Transverse colon (tissue), 4 donors: ENCODE measurements around a stretch of chrX.

- PRO-cap, result no peak
- RAMPAGE, long total RNA, 4 experiments, result no peak in any of the 4 experiments
Observed at GRCh38 chrX:259891-260280, 21.3 kb upstream of the PLCXD1 start.

DNA sequence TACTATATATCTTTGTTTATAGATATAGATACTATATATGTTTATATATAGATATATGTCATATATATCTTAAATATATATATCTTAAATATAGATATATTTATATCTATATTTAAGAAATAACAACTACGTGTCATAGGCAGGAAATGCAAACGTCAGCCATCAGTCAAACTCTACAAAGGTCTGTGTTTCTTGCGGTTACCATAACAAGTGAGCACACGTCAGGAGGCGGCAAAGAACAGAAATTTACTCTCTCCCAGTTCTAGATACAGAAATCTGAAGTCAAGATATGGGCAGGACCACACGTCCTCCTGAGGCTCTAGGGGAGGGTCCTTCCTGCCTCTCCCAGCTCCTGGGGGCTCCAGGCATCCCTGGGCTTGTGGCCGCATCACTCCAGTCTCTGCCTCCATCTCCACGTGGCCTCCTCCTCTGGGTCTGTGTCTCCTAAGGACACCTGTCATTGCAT is 6.5 kb downstream of the PLCXD1 start:
- PRO-cap, result no peak
- RAMPAGE, long total RNA, 4 experiments, result no peak in any of the 4 experiments

DNA sequence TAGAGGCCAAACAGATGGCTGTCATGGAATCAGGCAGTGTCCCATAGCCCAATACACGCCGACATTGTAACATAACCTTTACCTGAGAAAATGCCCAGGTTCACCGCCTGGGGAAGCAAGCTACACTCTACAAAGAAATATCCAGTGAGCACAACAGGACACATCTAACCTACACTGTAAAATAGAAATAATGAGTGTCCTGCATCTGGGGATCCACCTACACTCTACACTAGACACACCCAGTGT is 242.2 kb downstream of the CRLF2 start:
- PRO-cap, result unidirectional peak, plus-strand start at position 88 of the sequence
- RAMPAGE, long total RNA, 4 experiments, result no peak in any of the 4 experiments

GRCh38 chrX:1060227-1060538 is 152.3 kb downstream of the CRLF2 start:
- PRO-cap, result no peak
- RAMPAGE, long total RNA, 4 experiments, result no peak in any of the 4 experiments

GRCh38 chrX:1249126-1250040 is 19.2 kb upstream of the CSF2RA start:
- PRO-cap, result unidirectional peak, minus-strand start at chrX:1249642
- RAMPAGE, long total RNA, 4 experiments, result no peak in any of the 4 experiments

GRCh38 chrX:1355871-1356465 is 19.4 kb downstream of the IL3RA start:
- PRO-cap, result no peak
- RAMPAGE, long total RNA, 4 experiments, result no peak in any of the 4 experiments

GRCh38 chrX:1403603-1404645 is 12.0 kb upstream of the SLC25A6 start:
- PRO-cap, result no peak
- RAMPAGE, long total RNA, 4 experiments, result start-site peak on the plus strand in 1 of 4 experiments, at chrX:1403465-1404226 at its widest, 12 reads per replicate

- PRO-cap, result no peak
- RAMPAGE, long total RNA, 4 experiments, result no peak in any of the 4 experiments
Observed at GRCh38 chrX:1416533-1417475, 24.9 kb upstream of the SLC25A6 start.

DNA sequence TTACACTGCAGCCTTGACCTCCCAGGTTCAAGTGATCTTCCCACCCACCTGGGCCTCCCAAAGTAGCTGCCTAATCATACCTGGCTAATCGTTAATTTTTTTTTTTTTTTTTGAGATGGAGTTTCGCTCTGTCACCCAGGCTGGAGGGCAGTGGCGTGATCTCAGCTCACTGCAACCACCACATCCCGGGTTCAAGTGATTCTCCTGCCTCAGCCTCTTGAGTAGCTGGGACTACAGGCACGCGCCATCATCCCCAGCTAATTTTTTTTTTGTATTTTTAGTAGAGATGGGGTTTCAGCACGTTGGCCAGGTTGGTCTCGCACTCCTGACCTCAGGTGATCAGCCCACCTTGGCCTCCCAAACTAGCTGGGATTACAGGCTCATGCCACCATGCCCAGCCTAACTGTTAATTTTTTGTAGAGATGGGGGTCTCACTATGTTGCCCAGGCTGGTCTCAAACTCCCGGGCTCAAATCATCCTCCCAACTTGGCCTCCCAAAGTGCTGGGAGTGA is 29.0 kb upstream of the SLC25A6 start:
- PRO-cap, result no peak
- RAMPAGE, long total RNA, 4 experiments, result no peak in any of the 4 experiments

GRCh38 chrX:1487257-1487642 is 34.5 kb upstream of the ASMTL start:
- PRO-cap, result no peak
- RAMPAGE, long total RNA, 4 experiments, result no peak in any of the 4 experiments

DNA sequence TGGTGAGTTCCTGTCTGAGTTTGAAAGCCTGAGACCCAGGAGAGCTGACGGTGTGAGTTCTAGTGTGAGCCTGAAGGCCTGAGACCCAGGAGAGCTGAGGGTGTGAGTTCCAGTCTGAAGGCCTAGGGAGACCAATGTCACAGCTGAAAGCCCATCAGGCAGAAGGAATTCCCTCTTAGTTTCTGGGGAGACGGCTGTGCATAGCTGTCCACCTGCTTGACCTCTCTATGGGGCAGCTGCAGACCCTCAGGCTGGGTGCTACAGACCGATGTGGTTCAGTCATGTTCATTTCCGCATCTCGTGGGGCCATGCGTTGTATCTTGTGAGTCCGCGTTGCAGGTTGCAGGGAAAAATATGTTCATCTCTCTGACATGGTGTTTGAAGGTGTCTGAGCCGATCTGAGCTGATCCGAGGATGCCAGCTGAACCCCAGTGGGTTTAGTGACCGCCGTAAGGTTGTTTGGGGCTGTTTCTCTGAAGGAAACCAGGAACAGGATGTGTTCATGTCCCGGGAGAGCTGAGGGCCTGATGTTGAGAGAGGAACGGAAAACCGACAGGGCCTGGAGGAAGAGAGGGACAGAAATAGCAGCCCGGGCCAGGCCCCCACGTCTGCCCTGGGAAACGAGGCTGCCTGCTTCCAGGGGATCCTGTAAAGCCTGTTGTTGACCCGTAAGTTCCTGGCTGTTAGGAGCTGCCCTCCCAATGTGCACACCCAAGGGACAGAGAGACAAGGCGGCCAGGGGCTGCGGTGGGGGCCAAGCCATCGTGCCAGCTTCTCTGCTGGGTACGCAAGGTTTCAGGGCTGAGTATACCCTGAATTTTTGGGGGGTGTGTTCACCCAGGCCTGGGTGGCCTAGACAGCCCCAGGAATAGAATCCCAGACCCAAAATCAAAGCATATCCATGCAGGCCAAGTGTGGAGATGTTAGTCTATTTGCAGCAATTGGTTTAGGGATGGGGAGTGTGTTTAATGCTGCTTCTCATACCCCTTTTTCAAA is 9.8 kb upstream of the P2RY8 start:
- PRO-cap, result no peak
- RAMPAGE, long total RNA, 4 experiments, result no peak in any of the 4 experiments

GRCh38 chrX:1595111-1595843 is 3.9 kb downstream of the AKAP17A start:
- PRO-cap, result no peak
- RAMPAGE, long total RNA, 4 experiments, result start-site peak on the plus strand in 1 of 4 experiments, at chrX:1595406-1595440 at its widest, 46 reads per replicate

GRCh38 chrX:2445457-2445822 is 55.3 kb downstream of the DHRSX start:
- PRO-cap, result no peak
- RAMPAGE, long total RNA, 4 experiments, result no peak in any of the 4 experiments

DNA sequence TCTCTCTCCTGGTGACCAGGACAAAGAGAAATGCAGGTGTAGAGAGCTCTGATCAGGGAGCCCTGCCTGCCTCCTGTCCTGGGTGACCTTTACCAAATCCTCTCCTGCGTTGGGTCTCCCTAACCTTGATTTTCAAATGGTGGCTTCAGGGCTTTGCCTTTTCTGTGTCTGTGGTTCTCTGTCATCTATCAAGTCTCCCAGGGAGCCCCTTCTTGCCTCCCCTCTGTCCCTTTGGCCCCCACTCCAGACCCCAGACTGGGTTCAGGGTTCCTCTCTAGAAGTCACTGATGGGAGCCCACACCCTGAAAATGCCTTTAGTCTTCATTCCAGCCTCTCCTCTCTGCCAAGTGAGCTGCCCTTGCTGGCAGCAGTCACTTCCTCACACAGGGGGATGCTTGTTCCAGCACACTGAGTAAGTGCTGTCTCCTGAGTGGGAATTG is 40.5 kb upstream of the CD99 start:
- PRO-cap, result no peak
- RAMPAGE, long total RNA, 4 experiments, result no peak in any of the 4 experiments

DNA sequence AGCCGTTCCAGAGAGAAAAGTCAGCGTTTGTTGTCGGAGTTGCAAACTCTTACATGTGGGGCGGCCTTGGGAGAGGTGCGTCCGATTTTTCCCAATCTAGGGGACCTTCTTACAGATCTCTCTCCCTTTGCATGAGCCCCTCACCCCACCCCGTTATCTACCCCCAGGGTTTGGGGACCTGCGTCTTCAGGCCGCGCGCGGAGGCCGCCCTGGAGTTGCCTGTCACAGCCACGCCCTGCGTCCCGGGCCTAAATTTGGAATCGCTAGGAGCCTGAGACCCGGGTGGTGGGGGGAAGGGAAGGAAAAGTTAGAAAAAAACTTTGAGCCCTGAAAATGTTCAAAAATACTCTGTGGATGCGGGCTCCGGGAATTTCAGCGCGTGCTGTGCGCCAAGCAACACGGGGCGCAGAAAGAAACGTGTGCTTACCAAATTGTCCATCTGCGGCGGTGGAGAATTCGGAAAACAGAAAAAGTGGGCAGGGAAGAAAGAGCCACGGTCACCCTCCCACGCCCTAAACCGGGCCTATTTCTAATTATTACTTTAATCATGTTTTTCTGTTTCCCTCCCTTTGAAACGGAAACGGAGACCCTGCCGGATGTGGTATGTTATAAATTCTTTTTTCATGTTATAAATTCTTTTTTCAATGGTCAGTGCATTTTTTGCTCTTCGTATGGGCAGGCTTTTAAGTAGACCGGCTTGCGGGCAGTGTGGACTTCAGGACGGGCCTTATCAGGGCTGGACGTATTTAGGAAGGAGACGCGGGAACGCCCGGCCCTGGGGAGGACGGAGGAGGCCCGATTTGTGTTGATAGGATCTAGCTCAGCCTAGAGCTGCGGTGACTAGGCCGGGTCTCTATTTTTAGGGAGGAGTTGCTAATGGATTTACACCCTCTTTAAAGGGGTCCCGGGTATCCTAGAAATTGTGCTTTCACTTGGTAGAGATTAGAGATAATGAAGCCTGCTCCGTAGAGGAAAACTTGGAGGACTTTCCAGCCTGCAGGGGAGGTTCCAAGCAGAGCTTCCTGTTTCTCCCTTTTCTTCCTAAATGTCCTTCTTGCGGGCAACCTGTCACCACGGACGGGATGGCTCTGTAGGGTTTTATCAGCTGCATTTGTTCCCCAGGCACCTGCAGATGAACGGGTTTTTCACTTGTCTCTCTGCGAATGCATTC is 911 bp downstream of the CD99 start:
- PRO-cap, result bidirectional peak, plus-strand start at position 466 of the sequence, minus-strand start at position 226 of the sequence
- RAMPAGE, long total RNA, 4 experiments, result no peak in any of the 4 experiments

DNA sequence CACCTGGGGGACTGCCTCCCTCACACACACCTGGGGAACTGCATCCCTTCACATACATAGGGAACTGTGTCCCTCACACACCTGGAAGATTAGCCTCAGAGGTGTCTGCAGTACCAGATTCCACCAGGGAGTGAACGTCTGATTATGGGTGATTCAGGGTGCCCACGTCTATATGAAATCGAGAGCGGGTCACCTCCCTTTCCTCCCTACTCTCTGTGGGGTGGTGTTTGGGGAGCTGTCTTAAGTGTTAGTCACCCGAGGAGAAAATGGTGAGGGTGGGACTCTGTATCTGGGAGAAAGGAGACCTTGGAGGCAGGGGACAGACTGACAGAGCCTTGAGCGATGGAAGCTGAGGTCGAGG is 17.0 kb downstream of the CD99 start:
- PRO-cap, result no peak
- RAMPAGE, long total RNA, 4 experiments, result no peak in any of the 4 experiments

- PRO-cap, result no peak
- RAMPAGE, long total RNA, 4 experiments, result start-site peak on the minus strand in 1 of 4 experiments, at chrX:3321327-3321443 at its widest, 5 reads per replicate
Observed at GRCh38 chrX:3320879-3321750, 25.3 kb downstream of the MXRA5 start.

GRCh38 chrX:3470190-3470861 is 123.9 kb upstream of the MXRA5 start:
- PRO-cap, result no peak
- RAMPAGE, long total RNA, 4 experiments, result no peak in any of the 4 experiments

GRCh38 chrX:3838199-3838658 is 124.8 kb upstream of the PRKX start:
- PRO-cap, result no peak
- RAMPAGE, long total RNA, 4 experiments, result no peak in any of the 4 experiments

DNA sequence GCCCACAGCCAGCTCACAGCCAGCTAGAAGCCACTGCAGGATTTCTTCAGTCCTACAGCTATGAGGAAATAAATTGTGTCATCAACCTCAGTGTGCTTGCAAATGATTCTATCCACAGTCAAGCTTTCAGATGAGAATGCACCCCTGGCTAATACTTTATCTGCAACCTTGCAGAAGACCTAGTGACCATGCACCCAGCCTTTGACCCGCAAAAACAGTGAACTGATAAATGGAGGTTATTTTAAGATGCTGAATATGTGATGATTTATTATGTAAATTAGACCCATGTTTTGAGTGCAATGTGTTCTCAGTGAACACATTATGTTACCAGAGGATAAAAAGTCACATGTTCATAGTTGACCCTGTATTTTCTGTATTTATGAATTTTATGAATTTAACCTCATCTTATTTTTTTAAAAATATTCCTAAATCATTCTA is 1254.6 kb upstream of the PRKX start:
- PRO-cap, result no peak
- RAMPAGE, long total RNA, 4 experiments, result no peak in any of the 4 experiments